Heart right ventricle (tissue), 2 donors: ENCODE measurements around the genes QRICH2 and CYGB.

DNA sequence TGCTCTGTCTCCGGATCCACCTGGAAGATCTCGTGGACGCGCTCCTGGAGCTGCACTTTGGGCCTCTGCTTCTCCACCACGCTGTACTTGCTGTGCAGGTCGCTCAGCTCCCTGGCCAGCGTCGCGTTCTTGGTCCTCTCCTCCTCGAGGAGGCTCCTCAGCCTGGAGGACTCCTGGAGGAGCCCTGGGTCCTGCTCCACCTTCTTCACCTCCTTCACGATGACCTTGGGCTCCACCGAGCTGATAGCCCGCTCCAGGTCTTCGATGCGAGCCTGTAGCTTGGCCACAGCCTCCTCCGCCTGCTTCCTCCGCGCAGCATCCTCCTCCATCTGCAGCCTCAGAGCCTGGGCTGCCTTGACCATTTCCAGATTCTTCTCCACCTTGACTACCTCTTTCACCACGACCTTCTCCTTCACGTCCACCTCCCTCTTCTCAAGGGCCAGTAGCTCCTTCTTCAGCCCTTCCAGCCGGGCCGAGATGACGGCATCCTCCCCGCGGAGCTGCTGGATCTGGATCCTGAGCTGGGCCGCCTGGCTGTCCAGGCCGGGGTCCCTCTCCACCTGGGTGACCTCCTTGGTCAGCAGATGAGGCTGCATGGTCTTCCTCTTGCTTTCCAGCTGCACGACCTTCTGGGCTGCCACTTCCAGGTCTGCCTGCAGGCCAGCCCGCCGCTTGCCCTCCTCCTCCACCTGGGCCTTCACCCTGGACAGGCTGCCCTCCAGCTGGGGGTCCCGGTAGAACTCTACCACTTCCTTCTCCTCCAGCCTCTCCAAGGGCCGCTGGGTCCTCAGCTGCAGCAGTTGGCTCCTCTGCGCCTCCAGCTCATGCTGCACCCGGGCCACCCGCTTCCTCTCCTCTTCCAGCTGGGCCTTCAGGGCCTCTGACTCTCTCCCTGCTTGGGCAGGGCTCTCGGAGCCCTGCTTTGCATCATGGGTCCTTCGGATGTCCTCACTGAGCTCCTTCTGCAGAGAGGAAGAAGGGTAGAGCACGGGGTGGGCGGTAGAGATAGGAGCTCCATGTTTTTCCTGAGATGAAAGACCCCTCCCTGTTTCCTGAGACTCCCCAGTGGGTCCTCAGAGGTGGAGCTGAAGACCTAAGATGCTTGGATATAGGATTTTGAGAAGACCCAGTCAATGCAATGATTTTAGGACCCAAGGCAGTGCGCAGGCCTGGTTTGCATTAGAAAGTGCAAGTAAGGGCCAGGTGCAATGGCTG is 9.3 kb downstream of the CDK3 start:
- PRO-cap, 2 experiments = no peak in any of the 2 experiments

DNA sequence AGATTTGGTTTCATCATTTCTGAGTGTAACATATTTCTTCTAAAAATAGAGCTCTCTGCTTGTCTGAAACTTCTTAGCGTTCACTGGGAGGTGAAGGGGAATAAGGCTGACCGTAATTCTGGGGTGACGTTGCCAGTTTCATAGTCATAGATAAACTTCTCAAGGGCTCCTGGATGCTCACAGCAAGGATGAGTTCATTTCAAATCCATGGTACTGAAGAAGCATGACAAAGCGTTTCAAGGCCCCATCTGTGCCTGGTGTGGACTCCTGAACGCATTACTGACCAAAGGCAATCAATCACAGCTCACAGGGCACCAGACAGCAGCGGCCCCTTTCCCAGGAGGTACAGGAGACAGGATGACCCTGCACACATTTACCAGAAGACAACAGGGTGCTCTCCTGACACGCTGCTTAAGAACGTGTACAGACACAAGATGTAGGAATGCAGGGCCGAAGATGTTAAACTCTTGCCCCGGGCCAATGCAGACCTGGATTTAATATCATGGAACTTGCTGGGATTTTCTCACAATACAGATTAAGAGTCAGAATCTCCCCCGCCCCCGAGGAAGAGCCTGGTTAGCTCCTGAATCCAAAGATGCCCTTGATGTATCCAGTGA is 12.1 kb upstream of the EVPL start:
- PRO-cap, 2 experiments = no peak in any of the 2 experiments

DNA sequence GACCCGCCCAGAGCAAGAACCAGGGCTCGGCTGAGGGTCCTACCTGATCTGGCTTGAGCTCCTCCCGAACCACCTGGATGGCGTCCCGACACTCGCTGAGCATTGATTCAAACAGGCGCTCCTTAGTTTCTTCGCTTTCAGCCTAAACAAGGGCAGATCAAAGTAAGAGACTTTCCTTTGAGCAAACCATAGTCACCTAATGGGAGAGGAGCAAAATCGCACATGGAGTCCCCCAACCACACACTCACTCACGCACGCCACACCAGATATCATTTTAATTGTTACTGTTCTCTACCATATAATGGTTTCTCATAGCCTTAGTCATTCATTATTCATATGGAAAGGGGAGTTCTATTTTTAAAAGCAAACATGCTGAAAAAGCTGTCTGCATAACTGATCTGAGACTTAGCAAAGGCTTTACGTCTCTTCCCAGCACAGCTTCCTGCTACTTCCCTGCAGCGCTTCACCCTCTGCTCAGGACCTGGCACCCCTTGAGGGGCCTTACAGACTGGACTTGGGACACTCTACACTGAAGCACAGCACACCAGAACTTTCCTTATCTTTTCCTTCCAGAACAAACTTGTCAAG is 21.8 kb downstream of the SRP68 start:
- PRO-cap, 2 experiments = no peak in any of the 2 experiments

- PRO-cap, 2 experiments = no peak in any of the 2 experiments
Observed at GRCh38 chr17:76056572-76057838, 15.3 kb downstream of the SRP68 start.

- PRO-cap, 2 experiments = no peak in any of the 2 experiments
Observed at GRCh38 chr17:76102811-76103583, 590 bp downstream of the EXOC7 start.

GRCh38 chr17:76139727-76140783 is 990 bp downstream of the FOXJ1 start:
- PRO-cap, 2 experiments = no peak in any of the 2 experiments

DNA sequence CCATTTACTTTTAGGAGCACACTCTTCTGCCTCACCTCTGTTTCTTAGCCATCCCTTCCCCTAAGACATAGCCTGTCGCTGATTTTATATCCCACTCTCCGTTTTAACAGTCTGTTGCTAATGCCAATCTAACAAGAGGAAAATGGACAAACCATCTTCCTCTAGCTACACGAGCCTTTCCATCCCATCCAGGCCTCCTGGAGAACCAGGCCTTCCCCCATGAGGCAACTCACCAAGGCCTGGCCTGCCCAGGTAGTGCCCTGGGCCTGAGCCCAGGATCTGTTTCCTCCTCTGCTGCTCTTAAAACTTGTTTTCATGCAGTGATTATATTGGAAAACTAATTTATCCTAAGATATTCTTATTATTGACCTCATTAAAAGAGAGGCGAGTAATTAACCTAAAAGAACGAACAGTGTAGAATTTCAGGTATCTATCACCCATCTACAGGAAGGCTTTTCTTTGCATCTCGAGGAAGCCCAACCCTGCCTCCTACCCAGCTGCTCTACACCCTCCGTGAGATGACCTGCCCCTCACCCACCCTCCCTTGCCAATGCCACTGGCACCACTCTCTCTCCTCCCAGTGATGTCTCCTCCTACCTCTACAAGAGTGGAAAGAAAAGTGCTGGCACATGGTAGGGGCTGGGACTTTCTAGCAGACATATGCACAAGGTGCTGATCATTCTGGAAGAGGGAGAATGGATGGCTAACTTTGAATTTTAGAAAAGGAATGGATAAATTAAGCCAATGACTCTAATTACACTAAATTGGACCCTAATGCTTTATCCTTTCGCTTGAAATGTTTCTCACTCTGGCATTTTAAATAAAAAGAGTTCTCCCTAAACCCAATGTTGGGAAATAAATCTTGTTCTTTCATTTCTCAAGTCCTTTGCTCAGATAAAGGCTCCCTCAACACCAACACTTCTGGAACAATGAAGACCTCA is 22.8 kb upstream of the FOXJ1 start:
- PRO-cap, 2 experiments = no peak in any of the 2 experiments

GRCh38 chr17:76166707-76167553 is 25.9 kb upstream of the FOXJ1 start:
- PRO-cap, 2 experiments = no peak in any of the 2 experiments

- PRO-cap, 2 experiments = no peak in any of the 2 experiments
Observed at GRCh38 chr17:76247893-76248446, 7.7 kb upstream of the RNF157 start.

- PRO-cap, 2 experiments = no peak in any of the 2 experiments
Observed at GRCh38 chr17:76262744-76263623, 2.2 kb upstream of the UBALD2 start.

DNA sequence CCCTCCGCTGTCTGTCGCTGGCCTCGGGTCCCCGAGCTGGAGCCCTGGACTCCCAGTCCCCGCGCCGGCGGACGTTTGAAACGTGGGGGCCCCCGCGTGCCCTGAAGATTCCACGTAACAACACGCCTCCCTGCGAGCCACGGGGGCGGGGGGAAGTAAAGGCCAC is at the start of gene QRICH2:
Gene QRICH2 (minus strand): TSS at position 77 of the 166 bp plus-strand sequence.
- PRO-cap, 2 experiments = no peak in any of the 2 experiments

DNA sequence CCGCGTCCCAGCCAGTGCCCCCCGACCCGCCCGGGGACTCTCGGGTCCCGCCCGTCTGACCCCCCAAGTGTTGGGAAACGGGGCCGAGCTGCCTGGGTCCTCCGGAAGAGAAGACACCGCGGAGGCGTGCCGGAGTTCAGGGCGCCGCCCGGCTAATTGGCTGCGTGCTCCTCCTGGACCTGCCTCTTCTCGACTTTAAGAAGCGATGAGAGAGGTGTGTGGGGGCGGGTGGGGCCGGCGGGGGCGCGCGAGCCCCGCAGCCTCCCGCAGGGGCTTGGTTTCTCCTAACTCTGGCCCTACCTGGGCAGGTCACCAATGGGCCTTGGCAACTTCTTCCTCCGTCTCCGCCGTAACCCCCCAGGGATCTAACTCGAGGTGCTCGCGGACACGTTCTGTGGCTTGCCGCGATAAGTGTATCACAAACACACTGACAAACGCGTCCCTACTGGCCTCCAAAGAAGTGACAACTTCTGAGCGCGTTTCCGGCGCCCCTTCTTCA is 1.0 kb upstream of the SPHK1 start:
- PRO-cap, 2 experiments = peak in 1 of 2 experiments; most common plus-strand start position 227 of the sequence (in 1); most common minus-strand start position 158 of the sequence (in 1)

- PRO-cap, 2 experiments = peak in 1 of 2 experiments; most common minus-strand start chr17:76384010 (in 1)
Observed at GRCh38 chr17:76383815-76384172, 615 bp upstream of the SPHK1 start.

GRCh38 chr17:76534893-76535559 is 2.5 kb downstream of the CYGB start:
- PRO-cap, 2 experiments = no peak in any of the 2 experiments

DNA sequence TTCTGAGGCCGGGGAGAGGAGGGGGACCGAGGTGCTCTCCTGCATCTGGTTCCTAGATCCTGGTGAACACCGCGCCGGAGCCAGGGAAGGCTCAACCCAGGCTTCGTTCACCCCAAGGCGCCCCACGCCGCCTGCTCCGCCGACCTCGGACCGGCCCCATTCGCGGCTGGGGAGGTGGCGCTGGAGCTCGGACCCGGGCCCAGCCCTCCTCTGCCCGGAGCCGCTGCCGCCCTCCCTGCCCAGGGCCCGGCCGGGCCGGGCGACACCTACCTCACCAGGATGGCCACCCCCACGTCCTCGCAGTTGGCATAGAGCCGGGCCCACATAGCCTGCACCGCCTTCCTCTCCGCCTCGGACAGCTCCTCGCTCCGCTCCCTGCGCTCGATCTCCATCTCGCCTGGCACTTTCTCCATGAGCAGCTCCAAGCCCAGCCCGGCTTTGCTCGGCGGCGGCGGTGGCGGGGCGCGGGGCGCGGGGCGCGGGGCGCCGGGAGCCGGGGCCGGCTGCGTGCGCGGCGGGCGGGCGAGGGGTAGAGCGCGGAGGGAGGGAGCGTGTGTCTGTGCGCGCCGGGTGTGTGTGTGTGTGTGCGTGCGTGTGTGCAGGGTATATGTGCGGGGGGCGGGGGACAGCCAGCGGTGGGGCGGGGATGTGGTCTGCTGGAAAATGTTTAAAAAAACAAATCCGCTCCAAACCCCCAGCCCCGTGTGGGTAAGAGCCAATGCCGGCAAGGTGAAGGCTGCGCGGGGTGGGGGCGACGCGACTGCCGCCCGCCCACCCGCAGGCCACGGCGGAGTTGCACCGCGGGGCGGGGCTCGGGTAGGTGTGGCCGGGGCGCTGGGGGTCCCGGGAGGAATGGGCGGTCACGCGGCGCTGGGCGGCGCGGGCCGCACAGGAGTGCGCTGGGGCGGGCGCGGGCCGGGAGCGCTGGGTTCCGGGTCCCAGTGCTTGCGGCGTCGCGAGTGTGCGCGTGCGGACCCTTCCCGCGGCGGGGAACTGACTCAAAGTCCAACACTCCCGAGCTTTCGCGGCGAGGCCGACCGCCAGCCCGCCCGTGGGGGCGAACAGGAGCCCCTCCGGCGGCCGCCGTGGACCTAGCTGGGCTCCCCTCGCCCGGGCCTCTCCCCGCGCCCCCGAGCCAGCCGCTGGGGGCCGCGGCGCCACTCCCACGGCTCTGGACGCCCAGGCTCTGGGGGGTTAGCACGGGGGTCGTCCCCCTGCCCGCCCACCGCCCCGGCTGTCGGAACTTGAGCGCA is at the start of gene CYGB:
Gene CYGB (minus strand): TSS at position 580 of the 1,253 bp plus-strand sequence.
- PRO-cap, 2 experiments = peak in 2 of 2 experiments; most common plus-strand start position 294 of the sequence (in 1); most common minus-strand start position 580 of the sequence (in 2)

GRCh38 chr17:76548312-76548876 is 8.6 kb downstream of the PRCD start:
- PRO-cap, 2 experiments = no peak in any of the 2 experiments

GRCh38 chr17:76568305-76568674 is 17.4 kb downstream of the ST6GALNAC2 start:
- PRO-cap, 2 experiments = no peak in any of the 2 experiments

DNA sequence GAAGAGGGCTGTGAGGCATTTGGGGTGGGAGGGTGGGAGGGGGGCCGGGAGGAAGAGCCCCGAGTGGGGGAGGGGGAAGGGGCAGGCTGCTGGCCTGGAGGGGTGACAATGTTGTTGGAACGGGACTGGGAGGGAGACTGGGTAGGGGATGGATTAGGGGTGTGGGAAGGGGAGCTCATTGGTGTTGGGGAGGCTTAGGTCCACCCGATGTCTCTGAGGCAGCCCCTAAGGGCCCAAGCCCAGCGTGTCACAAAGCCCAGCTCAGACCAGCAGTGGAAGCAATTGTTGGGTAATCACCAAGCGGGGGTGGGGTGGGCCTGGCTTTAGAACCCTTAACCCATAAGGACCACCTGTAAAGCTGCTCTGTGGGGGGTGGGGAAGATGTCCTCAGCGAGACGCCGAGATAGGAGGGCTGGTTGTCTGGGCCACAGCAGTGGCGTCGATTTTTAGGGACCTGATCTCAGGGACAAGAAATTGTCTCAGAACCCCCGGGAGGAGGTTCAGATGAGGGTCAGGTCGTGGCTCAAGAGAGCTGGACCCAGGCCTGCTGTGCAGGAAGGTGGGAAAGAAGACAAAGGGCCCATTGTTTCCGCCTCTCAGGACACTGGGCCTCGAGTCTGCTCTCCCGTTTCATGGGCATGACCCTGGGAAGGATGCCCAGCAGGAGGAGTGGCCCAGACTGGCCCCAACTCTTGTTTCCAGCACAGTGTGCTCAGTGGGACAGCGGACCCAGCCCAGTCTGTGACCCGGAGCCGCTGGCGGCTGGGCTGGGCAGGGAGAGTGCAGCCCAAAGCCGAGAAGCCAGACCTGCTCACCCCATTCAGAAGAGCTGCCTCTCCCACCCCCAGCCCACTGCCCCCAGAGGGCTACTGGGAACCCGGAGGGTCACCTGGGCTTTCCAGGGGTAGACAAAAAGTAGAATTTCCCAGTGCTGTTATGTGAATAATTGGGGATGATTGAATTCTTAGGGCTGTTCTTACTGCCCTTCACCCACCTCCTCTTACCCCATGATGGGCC is 15.9 kb downstream of the ST6GALNAC2 start:
- PRO-cap, 2 experiments = peak in 1 of 2 experiments; most common plus-strand start position 737 of the sequence (in 1)

DNA sequence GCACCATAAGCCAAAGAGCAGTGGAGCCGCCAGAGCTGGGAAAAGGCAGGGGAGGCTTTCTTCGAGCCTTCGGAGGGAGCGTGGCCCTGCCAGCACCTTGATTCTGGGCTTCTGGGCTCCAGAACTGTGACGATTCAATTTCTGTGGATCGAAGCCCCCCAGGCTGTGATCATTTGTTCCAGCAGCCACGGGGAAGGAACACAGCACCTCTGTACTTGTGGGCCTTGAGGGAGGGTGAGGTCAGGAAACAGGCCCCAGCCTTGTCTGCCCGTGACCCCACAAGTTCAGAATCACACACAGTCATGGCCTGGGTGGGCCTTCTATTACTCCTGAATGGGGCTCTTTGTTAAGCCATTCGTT is 10.2 kb downstream of the ST6GALNAC2 start:
- PRO-cap, 2 experiments = no peak in any of the 2 experiments

DNA sequence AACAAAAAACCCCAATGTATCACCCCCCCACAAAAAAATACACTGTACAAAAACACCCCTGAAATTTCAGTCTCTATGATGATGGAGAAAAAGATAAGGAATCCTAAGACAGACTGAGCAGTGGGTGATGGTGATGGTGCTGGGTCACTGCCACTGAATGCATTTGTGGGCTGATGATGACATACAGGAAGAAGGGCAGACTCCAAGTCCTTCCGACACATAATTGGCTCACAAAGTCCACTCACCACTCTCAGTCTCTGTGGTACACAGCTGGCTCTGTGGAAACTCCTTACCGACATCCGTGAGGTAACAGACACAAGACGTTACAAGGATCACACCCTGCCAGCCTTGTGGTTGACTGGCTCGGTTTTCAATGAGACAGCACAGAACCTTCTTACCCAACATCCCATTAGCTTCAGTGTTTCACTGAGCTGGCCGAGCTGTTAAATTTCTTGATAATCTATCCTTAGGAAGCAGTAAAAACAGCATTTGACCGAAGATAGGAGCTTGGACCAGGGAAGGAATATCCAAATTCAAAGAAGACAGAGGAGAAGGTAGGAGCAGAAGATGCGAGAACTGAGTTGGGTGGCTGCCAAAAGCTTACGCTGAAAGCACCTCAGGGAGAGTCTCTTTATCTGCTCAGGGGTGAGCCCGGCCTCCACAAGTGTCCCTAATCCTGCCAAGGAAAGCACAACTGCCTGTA is 5.4 kb upstream of the MXRA7 start:
- PRO-cap, 2 experiments = no peak in any of the 2 experiments